ENCODE data around the genes ZNF202, OR6X1, OR10G8, MSANTD2, ROBO4 and HEPACAM.

DNA sequence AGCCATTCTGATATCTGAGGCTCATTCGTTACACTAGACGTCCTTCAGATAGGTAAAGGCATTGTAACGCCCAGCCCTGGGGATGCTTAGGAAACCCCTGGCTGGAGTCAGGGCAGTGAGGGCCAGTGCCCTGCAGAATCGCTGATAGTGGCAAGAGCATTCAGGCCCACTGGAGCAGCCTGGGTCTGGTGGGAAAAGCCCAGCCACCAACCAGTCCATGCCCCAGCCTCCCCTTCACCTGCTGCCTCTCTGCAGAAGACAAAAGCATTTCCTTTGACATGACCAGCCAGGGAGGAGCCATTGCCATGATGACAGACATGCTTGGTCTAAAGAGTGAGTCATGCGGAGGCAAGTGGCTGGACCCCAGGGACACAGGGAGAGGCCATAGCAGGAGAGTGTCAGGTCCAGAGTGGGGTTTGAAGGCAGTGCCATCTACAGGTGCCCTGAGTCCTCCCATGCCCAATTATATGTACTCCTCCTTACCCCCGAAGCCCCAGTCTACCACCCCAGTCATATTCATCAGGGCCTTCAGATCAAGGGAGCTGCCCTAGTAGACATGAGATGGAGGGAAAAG is 67.5 kb downstream of the SCN3B start:
- PRO-cap, result no peak

DNA sequence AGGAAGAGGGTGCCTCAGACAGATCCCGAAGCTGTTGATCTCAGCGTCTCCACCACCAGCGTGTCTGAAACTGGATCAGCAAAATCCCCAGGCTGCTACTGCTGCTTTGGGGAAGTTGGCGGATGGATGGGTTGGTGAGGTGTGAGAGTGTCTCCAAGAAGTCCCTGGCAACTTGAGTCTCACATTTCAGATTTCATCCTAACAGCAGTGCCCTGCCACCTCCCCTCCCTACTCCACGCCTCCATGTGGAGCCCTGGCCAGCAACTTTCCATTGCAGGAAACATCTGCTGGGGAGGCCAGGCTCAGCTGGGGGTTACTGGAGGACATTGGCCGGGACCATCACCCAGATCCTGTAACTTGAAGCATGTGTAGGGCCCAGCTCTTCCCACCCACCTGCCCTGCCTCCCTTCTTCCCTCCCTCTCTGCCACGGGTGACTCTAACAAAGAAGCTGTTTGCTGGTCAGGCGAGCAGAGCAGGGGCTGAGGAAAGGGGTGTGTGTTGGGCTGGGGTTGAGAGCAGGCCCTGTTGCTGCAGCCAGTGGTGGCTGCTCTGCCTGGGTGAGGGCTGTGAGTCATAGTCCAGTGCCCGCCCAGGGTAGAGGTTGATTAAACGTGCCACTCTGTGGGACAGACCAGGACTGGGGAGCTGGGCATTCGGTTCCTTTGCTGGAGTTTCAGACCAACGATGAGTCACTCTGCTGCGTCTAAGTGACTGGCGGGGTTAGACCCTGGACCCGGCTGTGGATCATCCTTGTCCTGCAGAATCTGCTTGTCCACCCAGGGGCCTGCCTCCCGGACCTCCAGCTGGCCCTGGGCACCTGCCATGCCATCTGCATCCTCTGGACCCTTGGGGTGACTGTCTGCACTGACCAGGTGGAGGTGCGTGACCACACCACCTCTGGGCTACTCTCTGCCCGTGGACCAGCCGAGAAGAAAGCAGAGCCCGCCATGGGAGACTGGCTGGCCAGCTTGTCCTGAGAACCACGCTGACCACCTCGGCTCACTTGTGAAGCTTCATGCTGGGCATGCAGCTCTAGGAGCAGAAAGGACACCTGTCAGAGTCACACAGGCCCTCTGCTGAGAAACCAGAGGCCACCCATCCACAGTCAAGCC is 63.9 kb downstream of the SCN3B start:
- PRO-cap, result no peak

GRCh38 chr11:123603744-123604378 is 50.6 kb downstream of the SCN3B start:
- PRO-cap, result no peak

DNA sequence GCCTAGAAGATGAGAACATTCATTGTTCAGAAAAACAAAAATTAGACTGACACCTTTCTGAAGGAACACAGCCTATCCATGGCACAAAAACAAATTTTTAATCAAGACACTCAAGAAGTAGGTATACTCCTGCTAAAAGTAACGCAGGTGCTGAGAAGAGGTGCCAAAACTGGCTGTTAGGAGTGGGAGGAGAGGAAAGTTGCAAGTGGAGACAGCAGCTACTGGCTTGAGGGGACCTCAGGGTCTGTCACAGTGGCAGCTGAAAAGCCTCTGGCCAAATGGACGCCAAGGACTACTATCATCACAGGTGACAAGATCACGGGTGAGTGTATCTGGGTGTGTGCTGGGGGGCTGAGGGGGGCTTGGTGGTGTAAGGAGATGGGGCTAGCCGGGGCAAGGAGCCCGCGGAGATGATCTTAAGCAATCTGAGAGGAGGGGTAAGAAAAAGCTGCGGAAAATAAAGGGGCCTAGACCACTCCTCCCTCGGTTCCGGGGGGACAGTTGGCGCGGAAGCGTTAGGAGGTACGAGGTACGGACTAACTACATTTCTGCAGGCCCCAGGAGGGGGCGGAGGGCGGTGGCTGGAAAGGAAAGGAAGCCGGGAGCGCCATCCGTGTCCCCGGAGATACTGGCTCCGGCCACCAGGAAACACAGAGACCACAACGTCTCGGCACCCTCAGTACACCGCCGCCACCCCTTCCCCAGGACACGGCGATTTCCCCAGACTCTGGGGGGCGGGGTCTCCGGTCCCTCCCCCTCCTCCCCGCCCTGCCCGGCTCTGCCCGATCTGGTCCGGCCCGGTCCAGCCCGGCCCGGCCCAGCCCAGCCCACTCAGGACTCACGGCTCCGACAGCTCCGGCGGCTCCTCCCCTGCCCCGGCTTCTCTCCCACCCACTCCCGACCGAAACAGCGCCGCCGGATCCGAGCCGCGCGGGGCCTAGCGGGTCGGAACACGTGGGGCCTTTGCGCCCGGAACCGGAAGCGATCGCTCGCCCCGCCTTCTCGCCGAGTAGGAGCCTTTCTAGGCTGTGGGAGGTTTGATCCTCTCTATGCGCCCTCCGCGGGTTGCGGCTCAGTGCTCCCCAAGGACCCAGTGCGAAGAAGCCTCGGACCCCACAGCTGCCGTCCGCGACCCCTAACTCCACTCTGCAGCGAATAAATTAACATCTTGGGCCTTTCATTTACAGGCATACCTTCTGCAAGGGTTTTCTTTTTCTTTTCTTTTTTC is at the start of gene ZNF202:
Gene ZNF202 (minus strand): TSS at position 954 of the 1,228 bp plus-strand sequence.
- PRO-cap, result bidirectional peak, plus-strand start at position 553 of the sequence, minus-strand start at position 550 of the sequence; bidirectional peak, plus-strand start at position 622 of the sequence, minus-strand start at position 630 of the sequence; bidirectional peak, plus-strand start at position 1,075 of the sequence, minus-strand start at position 954 of the sequence

GRCh38 chr11:123754337-123754789 is at the start of gene OR6X1:
Gene OR6X1 (minus strand): TSS chr11:123754518.
- PRO-cap, result no peak

- PRO-cap, result no peak
These were observed at the start of gene OR10G8 for GRCh38 chr11:124026495-124026892. Gene OR10G8 (plus strand): TSS chr11:124026798.

DNA sequence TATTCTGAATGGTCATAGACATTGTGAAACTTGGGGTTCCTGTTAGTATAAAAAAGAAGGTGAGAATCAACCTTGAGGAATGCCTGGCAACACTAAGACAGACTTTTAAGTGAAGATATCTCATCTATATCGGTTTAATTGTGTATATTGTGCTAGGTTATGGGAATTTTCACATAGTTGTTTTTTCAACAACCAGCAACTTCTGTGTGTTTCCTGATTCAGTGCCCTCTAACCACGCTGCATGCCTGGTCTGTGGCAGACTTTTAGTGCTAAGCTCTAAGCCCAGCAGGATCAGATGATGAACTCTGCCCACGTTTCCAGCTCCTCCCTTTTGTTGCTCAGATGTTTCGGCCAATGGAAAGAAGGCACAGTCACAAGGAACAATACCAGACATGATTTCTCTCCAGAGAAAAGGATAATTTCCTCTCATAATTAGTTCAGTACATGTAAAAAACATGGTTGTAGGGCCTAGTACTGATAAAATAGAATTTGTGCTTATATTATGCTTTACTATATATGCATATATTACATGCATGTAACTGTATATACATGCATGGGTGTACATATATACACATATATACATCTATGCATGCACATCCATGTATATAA is 1.3 kb upstream of the VWA5A start:
- PRO-cap, result no peak

DNA sequence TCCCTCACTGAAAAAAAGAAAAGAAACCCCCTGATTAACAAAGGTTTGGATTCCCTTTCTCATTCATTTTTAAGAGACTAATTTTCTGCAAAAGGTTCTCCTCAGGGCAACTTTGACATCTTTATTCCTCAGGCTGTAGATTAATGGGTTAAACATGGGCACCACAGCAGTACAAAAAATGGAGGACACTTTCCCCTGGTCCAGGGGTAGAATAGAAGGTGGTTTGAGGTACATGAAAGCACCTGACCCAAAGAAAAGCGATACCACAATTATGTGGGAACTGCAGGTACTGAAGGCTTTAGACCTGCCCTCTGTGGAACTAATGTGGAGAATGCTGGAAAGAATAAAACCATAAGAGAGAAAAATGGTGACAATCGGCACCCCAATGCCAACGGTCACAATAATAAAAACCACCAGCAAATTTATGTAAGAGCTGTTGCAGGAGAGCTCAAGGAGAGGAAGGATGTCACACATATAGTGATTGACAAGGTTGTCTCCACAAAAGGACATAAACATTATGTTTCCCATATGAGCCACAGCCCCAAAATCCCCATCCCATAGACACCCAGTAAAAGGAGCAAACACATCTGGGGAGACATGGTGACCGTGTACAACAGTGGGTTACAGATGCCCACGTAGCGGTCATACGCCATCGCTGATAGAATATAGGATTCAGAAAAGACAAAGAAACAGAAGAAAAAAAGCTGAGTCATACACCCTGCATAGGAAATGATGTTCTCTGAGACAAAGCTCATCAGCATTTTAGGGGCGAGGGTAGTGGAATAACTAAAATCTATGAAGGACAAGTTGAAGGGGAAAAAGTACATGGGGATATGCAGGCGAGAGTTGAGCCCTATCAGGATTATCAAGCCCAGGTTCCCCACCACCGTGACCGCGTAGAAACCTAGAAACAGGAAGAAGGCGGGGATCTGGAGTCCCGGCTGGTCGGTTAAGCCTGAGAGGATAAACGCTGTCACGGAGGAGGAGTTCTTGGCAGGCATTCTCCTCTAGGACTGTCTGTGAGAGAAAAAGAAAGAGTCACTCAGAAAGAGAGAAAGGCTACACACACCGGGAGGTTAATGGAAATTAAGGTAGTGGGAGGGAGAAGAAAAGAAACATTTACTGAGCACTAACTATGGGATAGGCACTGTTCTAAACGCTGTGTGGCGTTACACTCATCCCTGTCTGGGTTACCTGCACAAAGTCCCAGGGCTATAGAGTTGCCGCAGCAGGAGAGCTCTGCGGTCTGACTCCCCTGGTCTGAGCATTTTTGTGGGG is 35.9 kb upstream of the OR8B8 start:
- PRO-cap, result unidirectional peak, plus-strand start at position 263 of the sequence; bidirectional peak, plus-strand start at position 477 of the sequence, minus-strand start at position 402 of the sequence; bidirectional peak, plus-strand start at position 723 of the sequence, minus-strand start at position 665 of the sequence; bidirectional peak, plus-strand start at position 1,045 of the sequence, minus-strand start at position 923 of the sequence; bidirectional peak, plus-strand start outside the sequence, minus-strand start at position 1,187 of the sequence

DNA sequence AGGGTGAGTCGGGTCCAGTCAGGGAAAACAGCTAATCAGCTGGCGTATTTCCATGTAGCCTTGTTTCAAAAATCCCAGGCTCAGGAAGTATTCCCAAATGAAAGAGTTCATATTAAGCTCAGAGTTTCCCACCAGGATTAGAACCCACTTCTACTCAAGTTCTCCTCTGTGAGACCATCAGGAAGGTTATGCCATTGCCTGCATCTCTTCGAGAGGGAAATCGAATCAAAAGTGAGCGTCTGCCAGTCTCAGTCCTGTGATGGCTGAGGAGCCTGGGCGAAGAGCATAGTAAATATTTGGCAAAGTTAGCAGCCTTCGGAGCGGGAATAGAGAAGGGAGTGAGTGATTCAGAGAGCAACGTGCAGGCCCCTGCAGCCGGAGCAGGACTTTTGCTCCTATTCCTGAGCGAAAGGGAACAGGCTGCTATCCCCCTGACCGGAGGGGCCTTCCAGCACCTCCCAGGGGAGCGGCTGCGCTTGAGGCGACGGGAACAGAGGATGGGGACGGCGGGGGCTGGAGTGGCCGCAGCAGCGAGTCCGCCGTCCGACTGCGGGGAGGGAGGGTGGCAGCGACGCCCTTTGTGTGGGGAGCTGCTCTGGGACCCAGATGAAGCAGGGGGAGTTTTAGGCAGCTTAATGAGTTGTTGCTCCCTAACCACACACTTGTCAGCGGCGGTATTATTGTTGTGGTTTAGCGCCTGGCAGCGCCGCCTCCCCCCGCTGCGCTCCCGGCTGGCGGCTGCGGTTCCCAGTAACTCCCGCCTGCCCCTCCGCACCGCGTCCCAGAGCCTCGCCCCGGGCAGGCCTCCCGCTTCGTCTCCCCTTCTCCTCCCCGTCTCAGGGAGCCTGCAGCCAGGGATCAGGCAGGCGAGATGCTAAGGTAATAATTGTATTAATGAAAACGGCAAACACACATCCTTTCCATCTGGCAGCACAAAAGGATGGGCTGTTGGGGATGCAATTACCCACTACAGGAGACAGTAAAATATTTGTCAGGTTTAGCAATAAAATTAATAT is 21.7 kb upstream of the NRGN start:
- PRO-cap, result no peak

GRCh38 chr11:124761000-124761878 is 851 bp downstream of the ESAM start:
- PRO-cap, result no peak

DNA sequence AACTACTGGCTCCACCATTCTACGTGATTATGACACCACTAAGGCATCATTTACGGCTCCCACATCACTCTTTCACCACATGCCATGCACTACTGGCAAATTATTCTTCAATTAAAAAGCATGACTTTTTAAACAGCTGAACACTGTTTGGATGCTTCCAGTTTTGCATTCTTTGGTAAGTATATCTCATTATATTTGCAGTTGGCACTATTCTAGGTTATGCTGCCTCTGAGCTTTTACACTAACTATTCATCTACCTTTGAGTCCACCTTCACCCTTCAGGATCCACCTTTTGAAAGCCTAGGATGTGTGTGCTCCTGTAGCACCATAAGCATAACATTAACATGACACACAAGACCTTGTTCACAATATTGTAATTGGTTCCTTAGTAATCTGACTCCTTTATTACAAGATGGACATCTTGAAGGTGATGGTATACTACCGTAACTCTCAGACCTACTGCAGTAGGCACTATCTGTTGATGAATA is 7.9 kb downstream of the MSANTD2 start:
- PRO-cap, result no peak

DNA sequence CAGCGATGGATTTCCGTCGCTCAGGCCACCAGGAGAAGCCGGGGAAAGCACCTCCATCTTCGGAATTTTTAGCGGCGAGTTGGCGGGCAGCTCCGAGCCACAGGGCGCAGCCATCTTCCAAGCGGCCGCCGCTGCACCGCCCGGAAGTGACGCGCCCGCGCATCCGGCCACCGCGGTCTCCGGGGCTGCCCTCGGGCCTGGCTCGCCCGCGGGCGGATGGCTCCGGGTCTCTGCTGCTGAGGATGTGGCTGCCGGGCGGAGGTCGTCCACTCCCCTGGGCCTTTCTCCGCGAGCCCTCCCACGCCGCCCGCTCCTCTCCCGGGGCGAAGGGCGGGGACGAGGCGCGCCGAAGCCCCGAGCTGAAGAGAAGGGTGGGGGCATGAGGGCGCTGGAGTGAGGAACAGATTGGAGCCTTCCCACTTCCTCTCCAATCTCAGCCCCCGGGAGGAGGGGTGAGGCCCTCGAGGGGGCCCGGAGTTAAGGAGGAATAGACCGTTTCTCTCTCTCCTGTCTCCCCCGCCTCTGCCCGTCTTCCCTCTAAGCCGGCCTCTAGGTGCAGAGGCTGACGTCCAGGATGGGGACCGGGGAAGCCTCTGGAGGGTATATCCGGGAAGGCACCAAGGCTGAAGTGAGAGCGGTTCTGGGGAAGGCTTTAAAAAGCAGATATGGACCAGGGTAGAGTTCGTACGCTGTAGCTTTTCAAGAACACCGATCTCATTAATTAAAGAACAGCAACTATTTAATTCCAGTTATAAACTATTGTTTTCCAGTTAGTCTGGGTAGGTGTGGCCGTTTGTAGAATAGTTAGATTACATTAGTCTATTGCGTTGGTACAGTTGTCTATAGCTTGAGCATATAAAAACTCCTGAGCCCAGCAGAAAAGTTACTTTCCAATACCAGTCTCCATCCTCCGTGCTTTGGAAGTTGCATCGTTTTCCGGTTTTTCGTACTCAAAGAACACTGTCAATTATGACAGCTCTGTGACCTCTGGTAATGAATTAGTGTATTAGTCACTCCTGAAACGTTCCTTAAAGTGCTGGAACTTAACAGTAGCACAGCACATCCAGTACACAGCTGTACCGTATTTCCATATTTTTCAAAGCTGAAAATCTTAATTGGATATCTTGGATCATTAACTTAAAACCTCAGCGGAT is at the start of gene MSANTD2:
Gene MSANTD2 (minus strand): TSS at position 140 of the 1,154 bp plus-strand sequence.
- PRO-cap, result bidirectional peak, plus-strand start at position 162 of the sequence, minus-strand start at position 140 of the sequence

DNA sequence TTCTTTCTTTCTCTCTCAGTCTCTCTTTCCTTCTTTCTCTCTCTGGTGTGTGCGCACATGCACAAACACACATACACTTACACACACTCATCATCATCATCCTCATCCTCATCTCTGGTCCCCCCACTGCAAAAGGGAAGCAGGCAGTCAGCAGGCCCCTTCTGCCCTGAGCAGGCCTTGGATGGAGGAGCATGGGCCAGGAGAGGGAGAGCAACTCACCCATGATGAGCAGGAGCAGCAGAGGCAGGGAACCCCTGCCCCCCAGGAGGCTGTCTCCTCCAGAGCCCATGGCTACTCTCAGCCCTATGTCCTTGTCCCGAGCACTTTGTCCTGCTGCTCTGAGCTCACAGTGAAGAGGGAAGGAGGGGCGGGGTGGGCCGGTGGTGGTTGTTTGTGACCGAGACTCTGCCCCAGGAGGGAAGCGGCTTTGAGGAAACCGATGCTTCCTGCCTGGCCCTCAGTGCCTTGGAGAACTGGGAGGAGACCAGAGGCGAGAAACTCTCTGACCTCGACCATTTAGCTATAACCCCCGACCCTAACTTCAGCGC is at the start of gene ROBO4:
Gene ROBO4 (minus strand): TSS at position 359 of the 548 bp plus-strand sequence.
- PRO-cap, result no peak

DNA sequence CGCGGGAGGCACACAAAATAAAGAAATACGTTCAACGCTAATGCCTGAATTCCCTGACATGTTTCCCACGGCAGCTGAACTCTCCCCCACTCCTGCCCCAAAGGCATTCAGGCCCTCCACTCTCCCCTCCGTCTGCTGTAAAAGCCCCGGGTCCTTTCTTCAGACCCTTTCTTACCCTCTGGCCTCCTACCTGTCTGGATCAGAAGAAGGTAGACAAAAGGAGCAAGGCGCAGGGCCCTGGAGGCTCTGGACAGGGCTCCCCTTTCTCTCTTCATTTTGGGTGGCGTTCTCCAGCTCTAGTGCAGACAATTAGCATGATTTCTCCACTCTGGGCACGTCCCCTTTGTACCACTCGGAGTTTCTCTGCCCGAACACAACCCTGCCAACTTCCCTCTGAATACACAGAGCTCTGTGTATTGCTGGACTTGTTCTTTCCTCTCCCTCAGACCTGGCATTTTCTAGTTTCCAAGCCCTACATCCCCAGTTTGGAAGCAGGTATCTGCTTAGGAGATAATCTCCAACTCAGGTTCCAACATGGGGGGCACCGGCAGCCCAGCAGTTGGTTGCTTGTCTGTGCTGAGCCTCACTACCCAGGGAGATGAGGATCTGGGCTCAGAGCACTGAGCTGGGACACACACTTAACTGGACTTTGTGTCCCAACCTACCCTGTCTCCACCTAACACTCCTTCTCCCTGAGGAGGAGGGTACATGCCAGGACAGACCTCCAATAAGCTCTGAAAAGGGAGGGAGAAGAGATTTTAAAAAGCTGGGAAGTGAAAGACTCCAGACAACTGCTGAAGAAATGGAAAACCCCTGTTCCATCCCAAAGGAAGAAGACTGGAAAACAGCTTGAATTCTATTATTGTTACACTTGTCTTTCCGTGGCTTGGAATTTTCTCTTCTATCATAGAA is at the start of gene HEPACAM:
Gene HEPACAM (minus strand): TSS at position 316 of the 912 bp plus-strand sequence.
- PRO-cap, result unidirectional peak, minus-strand start at position 129 of the sequence

GRCh38 chr11:125082859-125083576 is 19.9 kb downstream of the SLC37A2 start:
- PRO-cap, result no peak

DNA sequence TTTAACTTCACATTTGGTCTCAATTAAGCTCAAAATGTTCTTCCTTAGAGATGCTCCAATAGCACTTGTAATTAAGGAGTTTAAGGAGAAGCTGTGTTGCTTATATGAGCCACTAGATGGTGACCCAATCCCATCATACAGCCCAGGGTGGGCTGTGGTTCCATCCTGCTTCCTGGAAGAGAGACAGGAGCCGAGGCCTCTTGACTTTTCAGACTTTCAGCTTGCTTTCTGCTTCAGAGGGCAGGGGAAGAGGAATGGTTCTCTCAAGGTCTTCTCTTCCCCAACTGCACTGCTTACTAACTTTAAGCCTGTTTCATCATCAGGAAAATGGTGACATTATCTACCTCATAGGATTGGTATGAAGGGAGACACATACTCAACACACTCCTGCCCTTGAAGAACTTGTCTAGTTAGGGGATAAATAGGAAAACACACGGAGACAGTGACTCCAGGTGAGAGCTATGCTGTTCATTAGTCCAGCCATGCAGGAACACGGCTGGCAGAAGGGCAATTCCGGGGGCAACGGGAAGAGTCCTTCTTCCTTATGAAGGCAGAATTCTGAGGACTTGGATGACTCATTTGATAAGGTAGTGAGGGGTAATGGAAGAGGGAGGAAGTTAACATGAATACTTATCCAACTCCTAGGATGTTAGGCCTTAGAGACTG is 20.0 kb downstream of the TMEM218 start:
- PRO-cap, result no peak

DNA sequence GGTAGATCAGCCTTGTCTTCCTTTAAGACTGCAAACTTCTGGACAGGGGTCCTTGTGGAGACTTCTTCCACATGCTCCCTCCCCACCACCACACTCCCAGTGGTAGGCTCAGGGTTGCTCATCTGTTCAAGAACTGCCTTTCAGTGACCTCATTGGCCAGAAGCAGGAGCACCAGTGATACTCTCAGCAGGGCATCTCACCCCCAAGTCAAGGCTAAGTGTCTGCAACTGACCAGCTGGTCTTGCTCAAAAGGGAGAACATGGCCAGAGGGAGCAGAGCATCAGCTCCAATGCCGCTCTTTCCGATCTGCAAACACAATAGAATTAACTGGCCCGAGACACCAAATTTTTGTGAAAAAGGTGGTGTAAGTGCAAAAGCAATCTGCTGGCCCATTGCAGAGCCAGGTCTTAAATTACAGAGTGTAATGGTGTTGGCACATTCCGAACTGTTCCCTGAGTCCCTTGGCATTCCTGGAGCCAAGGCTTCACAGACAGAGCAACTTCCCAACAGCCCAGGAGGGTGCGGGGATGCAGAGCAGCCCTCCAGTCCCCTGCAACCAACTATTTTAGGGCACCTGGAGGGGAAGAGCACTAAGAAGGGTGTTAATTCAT is 97.0 kb downstream of the PKNOX2 start:
- PRO-cap, result no peak

DNA sequence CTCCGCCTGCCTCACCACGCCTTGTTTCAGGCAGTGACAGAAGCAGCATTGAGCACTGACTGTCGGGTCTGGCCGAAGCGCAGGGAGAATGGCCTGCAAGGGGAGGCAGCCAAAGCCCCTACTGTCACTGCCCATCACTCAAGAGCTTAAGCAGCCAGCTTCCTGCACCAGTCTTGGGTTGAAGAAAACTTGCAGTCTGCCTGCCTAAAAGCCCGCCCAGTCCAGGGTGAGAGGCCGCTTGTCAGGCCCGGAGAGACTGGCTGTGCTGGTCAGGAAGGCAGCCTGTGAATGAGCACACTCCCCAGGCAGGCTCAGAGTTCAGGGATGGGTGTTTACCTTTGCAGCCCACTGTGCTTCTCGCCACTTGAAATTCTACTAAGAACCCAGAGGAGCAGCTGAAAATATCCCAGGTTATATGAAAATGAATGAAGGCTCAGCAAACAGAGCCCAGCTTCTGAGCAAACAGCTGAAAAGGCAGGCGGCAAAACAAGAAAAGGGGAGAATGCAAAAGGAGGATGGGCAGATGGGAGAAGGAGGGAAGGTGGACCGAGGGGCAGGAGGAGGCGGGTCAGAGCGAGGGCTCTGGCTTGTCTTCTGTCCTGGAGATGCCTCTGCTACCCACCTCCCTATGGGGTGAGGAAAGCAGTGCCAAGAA is 108.4 kb downstream of the PKNOX2 start:
- PRO-cap, result no peak

- PRO-cap, result bidirectional peak, plus-strand start at chr11:125626423, minus-strand start at chr11:125626213; bidirectional peak, plus-strand start at chr11:125626772, minus-strand start at chr11:125626693
These were observed 1.3 kb downstream of the CHEK1 start for GRCh38 chr11:125626034-125626879.

- PRO-cap, result no peak
These were observed 6.4 kb downstream of the HYLS1 start for GRCh38 chr11:125893756-125894373.